REH cell (cell line): ENCODE measurements around the gene UGCG.

GRCh38 chr9:110015729-110016339 lies 192.1 kb downstream of the C9orf152 start:
- PRO-cap, result no peak

GRCh38 chr9:110048871-110049139 lies 159.2 kb downstream of the C9orf152 start:
- PRO-cap, result no peak

DNA sequence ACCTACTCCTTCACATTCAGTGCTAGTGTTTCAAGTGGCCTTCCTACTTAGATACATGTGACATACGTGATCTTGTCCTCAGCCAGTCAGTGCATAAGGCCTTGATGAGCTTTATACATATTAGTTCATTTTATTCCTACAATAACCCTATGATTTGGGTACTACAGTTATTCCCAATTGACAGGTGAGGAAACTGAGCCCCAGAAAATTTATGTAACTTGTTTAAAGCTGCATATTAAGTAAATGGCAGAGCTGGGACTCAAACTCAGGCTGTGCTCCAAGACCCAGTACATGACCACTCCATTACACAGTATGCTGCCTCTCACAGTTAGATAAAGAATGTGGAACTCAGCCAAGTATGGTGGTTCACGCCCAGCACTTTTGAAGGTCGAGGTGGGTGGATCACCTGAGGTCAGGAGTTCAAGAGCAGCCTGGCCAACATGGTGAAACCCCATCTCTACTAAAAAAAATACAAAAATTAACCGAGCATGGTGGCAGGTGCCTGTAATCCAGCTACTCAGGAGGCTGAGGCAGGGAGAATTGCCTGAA lies 2.5 kb downstream of the C9orf152 start:
- PRO-cap, result no peak

DNA sequence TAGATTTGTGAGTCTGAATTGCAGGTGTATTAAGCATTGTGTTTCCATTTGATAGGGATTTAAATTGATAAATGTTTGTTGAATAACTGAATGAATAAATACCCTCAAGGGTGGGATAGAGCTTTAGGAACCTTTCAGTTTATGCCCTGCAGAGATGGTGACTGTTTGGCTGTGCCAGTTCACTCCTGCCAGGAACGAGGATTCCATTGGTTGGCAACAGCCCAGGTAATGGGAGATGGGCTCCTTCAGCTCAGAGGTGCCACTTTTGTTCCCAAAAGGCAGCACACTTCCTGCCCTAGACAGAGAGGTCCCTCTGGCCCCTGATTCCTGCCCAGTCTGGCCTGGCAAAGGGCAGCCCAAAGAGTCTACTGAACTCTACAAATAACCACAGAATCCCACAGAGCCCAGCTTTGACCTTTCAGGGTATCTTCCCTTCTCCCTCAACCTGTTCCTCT lies 1.6 kb downstream of the C9orf152 start:
- PRO-cap, result no peak

DNA sequence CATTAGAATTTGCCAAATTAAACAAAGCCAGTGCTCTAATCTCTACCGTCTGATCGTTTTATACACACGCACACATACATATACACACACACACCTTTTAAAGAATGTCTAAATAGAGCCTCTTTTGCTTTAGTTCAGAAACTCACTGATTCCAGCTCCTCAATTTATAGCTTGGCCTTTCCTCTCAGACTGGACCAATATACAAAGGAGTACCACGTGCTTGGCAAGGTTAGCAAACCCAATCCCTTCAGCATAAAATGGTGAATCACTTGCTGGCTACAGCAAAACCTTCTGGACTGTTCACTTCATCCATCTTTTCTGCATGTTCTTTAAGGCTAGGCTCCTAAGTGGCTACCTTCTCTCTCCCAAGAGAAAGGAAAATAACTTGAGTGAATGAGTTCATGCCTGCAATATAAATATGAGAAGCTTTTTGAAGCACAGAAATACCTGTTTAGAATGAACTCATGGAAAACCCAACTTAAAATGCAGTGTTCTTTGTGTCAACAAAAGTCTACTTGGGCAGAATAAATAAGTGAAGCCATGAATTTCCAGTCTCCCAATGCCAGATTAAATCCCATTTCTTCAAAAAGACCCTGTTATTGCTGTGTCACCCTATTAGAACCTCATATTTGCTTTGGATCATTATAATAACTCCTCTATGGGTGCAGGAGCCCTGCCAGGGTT lies 109.6 kb downstream of the LPAR1 start:
- PRO-cap, result no peak

DNA sequence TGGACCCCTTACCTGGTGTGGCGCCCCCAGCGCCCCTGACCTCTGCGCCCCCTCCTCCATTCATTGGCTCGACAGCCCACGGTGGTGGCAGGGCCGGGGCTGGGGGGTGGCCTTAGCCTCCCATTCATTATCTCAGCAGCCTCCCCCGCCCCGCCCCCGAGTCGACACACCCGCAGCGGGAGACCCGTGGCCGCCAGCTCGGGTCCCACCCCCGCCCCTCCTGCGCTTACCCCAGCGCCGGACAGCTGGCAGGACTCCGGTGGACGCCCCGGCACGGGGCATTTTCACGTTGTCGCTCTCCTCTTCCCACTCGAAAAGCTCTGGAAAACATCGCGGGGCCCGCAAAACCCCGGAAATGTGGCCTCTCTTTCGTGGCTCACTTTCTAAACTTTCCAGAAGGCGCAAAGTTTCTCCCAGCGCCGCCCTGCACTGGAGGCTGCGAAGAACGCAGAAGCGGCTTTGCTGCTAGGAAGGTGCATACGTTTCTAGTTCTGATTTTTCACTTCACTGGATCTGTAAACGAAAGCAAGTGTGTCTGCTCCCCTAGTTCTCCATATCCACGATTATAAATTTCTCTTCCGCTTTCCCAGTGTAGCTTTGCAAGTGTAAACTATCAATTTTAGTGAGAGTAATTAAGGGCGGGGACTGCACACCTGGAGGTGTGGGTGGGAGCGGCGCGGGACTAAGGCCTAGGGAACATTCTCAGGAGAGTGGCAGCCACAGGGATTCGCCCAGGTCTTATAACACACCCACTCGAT lies 549 bp upstream of the LPAR1 start:
- PRO-cap, result no peak

GRCh38 chr9:111414355-111414713 lies 69.8 kb downstream of the ECPAS start:
- PRO-cap, result no peak

- PRO-cap, result no peak
Observed at GRCh38 chr9:111597904-111598603, 1.4 kb downstream of the PTGR1 start.

GRCh38 chr9:111783642-111784207 lies 11.0 kb downstream of the SHOC1 start:
- PRO-cap, result no peak

DNA sequence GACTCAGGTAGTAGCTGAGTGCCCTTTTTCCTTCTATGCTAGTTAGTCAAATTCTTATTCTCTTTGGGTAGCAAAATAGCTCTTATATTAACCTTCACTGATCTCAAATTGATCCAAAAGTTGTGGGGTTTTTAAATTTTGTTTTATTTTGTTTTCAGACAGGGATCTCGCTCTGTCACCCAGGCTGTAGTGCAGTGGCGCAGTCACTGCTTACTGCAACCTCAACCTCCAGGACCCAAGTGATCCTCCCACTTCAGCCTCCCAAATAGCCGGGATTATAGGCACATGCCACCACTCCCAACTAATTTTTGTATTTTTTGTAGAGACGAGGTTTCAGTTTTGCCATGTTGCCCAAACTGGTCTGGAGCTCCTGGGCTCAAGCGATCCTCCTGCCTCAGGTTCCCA lies 40.6 kb upstream of the UGCG start:
- PRO-cap, result no peak

DNA sequence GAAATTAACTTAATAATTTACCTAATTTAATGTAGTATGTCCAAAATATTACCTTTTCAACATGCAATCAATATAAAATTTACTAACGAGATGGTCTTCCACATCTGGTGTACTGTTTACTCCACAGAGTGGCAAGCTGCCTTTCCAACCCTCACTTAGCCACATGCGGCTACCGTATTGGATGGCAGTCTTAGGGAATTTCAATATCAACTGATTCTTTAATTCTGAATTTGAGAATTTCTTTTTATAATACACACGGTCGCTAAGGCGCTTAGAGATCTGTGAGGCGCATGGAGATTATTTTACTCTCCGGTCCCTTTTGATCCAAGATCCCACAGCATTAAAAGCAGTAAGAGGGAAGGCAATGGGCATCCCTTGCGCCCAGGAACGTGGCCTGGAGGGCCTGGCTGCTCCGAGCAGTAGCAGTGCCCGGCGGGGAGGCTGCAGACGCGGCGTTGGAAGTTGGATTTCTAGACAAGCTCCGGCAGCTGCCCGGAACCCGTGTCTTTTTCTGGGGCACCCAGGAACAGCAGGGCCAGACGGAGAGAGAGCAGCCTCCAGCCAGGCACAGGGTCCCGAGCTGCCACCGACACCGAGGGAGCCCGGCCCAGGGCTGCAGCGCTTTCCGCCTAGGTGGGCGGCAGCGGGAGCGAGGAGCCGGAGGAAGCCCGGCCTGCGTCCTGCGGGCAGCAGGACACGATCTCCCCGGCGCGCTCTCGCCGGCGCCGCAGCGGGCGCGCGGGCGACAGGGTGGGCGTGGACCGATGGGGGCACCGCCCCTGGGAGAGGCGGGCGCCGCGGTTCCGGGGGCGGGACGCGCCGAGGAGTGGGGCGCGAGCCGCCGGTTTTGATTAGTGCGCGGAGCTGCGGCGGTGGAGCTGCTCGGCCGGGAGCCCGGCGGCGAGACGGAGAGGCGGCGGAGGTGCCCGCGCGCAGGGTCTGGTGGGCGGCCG lies at the start of gene UGCG:
Gene UGCG (plus strand): TSS at position 854 of the 953 bp plus-strand sequence.
- PRO-cap, result bidirectional peak, plus-strand start at position 854 of the sequence, minus-strand start at position 695 of the sequence

DNA sequence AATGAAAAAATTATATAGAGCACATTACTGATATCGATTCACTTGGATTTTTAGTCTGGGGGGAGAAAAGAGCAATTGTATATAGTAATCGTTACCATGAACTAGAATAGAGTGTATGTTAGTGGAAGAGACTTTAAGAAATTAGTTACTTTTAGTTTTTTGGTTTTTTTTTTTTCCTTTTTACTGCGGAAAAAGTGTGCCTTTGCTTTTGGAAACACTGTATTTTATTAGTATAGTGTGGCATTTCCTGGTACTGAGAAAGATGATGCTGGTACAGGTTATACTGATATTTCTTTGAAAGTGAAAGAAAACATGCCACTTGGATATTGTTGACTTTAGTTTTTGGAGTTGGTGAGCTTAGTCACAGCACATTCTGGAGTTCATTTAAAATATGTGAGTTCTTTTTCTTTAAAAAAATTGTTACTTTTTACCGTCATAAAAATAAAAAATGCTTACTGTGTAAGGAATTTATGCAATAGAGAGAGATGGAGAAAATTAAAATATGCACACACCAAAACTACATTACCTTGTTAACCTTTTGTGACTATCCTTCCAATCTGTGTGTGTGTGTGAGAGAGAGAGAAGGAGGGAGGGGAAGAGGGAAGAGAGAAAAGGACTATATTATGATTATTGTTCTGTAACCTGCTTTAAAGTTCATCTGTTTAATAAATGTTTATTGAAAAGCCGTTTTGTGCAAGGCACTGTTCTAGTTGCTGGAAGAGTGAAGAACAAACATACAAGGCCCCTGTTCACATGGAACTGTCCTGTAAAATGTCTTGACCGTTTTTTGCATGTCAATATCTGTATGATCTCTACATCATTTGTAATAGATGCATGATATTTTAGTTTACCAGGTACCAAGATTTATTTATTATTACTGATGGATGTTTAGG lies 1.9 kb downstream of the UGCG start:
- PRO-cap, result no peak

DNA sequence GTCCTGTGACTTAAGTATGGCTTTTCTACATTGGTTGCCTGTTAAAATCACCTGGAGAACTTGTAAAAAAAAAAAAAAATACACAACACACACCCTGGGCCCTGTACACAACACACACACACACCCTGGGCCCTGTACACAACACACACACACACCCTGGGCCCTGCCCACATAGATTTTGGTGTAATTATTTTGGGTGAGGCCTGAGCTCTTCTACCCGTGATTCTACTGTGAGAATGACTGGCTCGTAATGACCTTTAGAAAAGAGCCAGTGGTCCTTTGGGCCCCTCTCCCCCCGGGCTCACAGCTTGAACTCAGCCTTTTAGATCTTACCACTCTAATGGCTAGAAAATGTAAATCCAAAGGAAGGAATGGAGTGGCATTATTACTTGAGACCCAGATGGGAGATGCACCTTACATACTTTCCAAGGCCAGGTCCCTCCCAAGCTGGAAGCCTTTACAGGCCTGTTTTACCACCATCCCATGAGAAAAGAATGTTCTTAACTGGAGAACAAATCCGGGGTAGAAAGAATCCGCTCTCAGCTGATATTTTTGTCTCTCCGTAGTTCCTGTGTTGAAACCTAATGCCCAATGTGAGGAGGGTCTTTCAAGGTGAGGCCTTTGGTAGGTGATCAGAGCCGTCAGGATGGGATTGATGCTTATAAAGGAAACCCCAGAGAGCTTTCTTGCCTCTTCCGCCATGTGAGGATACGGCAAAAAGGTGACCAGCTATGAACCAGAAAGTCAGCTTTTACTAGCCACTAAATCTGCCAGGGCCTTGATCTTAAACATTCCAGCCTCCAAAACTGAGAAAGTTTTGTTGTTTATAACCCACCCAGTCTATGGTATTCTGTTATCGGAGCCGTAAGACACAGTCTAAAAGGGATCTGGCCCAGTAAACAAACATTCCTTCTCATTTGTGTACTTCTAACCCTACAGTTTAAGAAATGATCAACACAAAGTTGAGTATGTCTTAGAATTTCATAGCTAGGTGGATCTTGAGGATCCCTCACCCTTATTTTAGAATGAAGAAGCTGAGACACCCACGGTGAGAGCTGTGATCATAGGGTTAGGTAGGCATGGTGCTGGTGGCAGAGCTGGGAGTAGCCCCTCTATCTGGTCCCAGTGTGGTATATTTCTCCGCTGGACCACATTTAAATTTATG lies 39.3 kb downstream of the UGCG start:
- PRO-cap, result no peak

DNA sequence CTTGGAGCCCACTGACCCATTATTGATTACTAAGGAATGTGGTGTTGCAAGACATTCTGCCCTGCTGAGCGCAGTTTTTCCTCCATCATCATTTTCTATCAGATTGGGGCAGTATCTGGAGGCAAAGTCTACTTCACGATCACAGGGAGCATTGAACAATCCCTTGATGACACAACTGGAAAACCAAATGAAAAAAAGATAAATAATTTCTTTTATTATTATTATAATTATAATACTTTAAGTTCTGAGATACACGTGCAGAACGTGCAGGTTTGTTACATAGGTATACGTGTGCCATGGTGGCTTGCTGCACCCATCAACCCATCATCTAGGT lies 129.3 kb downstream of the UGCG start:
- PRO-cap, result no peak

- PRO-cap, result no peak
Observed at GRCh38 chr9:112078209-112078807, 96.8 kb downstream of the SUSD1 start.

- PRO-cap, result no peak
Observed at GRCh38 chr9:112332372-112332798, 1.0 kb downstream of the PTBP3 start.

- PRO-cap, result no peak
Observed at GRCh38 chr9:112334316-112335049, 1.1 kb upstream of the PTBP3 start.

GRCh38 chr9:112380711-112381126 lies 811 bp downstream of the HSDL2 start:
- PRO-cap, result unidirectional peak, minus-strand start at chr9:112380859

GRCh38 chr9:112505525-112506129 lies 19.0 kb downstream of the KIAA1958 start:
- PRO-cap, result no peak

GRCh38 chr9:112531636-112532138 lies 45.1 kb downstream of the KIAA1958 start:
- PRO-cap, result no peak